Body of pancreas (tissue), 2 donors: Measurements from ENCODE around the gene RHBDD2.

GRCh38 chr7:74580065-74580942 lies 77.2 kb upstream of the GTF2I start:
- PRO-cap: bidirectional peak, plus-strand start at chr7:74580478, minus-strand start at chr7:74580417
- RAMPAGE, long total RNA, 2 experiments: no peak in any of the 2 experiments

- PRO-cap: no peak
- RAMPAGE, long total RNA, 2 experiments: no peak in any of the 2 experiments
Observed at GRCh38 chr7:74649816-74650436, 7.6 kb upstream of the GTF2I start.

GRCh38 chr7:74656287-74656834 lies 1.2 kb upstream of the GTF2I start:
- PRO-cap: no peak
- RAMPAGE, long total RNA, 2 experiments: no peak in any of the 2 experiments

DNA sequence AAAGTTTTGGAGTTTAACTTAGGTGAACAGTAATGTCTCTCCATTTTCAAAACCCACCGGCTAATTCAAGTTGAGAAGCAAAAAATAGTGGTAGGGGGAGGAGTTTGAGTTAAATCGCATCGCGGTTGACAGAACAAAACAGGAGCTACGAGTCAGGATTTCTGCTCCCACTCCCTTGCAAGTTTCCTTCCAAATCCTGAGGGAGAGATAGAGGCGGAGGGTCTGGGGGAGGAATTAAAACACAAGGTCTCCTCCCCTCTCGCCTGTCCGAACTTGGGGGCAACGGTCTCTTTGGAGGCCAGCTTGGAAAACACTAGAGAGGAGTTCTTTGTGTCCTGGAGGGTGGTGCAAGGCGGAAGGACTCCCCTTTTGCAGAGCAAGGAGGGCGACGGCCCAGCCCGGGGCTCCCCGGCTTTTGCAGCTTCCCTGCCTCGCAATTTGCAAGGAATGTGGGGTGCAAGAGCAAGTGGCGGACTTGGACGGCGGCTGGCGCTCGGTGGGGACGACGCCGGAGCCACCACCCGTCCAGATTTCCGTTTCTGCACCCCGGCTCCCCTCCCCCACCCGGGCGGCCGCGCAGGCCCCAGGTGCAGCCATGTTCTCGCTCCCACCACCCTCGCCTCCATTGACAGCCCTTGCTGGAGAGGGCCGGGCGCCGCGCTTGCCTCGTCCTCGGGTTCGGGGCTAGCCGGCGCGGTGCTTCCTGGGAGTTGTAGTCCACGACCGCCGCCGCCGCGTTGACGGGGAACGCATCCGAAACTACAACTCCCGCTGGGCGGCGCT lies 492 bp upstream of the GTF2I start:
- PRO-cap: bidirectional peak, plus-strand start outside the sequence, minus-strand start at position 627 of the sequence
- RAMPAGE, long total RNA, 2 experiments: no peak in any of the 2 experiments

DNA sequence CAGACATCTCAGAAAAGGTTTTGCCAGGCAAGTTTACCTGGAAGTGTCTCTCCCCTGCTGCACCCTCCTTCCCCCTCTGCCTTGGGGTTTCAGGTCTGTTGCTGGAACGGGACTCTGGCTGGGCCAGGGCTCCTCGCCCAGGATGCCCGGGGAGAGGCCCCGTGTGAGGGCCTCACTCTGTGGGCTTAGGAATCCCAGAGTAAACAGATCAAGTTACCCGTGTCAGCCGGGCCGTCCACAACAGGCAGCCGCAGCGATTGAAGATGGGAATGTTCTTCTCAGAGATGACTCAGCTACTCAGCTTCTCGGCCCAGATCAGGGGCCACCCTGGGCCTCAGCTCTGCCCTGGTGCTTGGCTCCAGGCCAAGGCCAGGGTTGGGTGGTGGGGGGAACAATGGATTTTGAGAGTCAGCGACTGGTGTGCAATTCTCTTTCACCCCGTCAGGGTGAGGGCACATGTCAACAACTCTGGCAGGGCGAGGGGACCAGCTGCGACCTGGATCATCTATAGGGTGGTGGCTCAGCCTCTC lies 29.4 kb downstream of the CASTOR2 start:
- PRO-cap: no peak
- RAMPAGE, long total RNA, 2 experiments: no peak in any of the 2 experiments

GRCh38 chr7:75025303-75025898 lies 48.2 kb downstream of the RCC1L start:
- PRO-cap: no peak
- RAMPAGE, long total RNA, 2 experiments: no peak in any of the 2 experiments

GRCh38 chr7:75028679-75029346 lies 44.8 kb downstream of the RCC1L start:
- PRO-cap: no peak
- RAMPAGE, long total RNA, 2 experiments: no peak in any of the 2 experiments

- PRO-cap: no peak
- RAMPAGE, long total RNA, 2 experiments: start-site peak on the plus strand in 1 of 2 experiments, at chr7:75359202-75359256 at its widest, 64 reads per replicate
Observed at GRCh38 chr7:75358772-75359691, 23.9 kb downstream of the SPDYE15 start.

- PRO-cap: no peak
- RAMPAGE, long total RNA, 2 experiments: no peak in any of the 2 experiments
Observed at GRCh38 chr7:75427468-75427936, 32.1 kb downstream of the TRIM73 start.

DNA sequence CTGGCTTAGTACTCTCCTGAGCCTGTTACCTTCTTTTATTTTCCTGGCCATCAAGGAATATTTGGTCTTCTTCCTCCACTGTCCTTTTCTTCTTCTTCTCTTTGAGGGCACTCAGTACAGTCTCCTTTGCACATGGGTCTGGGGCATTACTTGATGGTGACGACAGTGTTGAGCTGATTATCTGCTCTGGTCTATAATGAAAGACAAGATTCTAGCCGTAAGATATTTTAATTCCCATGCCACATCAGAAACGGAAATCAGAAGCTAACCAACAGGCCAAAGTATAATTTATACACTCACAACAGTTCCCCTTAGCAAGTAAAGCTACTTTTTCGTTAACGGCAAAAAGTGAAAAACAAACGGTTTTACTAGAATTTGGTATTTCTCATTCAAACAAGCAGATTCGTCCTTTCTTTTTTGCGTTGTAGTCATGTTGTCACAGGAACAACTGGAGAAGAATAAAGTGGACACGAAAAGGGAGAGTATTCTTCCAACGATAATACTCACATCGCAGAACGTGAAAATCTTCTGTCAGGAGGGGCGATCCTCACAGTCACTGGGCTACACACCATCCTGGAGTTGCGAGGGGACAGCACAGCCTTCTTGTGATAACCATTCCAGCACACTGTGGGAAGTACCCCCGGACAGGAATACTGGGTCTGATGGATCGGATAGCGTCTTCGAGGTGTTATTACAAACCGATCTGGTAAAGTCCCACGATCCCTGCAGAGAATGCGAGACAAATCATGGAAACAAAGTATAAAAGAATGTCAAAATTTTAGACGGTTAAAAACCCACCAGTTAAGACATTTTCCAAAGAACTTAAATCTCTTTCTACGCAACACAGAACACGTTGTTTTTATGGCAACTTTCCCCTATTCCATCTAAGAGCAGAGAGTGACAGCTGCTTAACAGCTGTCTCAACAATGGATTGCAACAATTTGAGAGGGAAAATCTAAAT lies 44.9 kb downstream of the POM121C start:
- PRO-cap: no peak
- RAMPAGE, long total RNA, 2 experiments: no peak in any of the 2 experiments

DNA sequence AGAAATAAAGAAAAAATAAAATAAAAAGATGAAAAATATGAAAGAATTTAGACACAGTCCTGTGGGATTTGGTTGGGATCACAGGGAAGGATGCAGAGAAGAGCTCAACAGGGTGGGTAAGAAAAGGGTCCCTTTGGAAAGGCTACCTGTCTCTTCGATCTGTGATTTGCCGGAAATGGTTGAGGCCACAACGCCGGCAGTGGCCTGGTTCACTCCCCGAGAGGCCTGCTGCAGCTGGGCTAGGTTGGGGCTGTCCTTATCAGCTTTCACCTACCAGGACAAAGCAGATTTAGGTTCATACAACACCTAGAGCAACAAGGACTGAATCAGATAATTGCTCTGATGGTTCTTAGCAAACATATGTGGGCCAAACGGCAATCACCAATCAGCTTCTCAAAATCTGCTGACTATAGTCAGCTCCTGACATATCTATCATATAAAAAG lies 50.6 kb downstream of the SPDYE5 start:
- PRO-cap: no peak
- RAMPAGE, long total RNA, 2 experiments: no peak in any of the 2 experiments

GRCh38 chr7:75712677-75713387 lies 25.9 kb downstream of the HIP1 start:
- PRO-cap: no peak
- RAMPAGE, long total RNA, 2 experiments: no peak in any of the 2 experiments

- PRO-cap: bidirectional peak, plus-strand start at chr7:75879046, minus-strand start at chr7:75878834
- RAMPAGE, long total RNA, 2 experiments: start-site peak on the plus strand in 1 of 2 experiments, at chr7:75879032-75879067 at its widest, 200 reads per replicate
Observed at GRCh38 chr7:75878379-75879161, at the start of gene RHBDD2. TSS of gene RHBDD2 (plus strand) at chr7:75879034.

- PRO-cap: unidirectional peak, minus-strand start at chr7:75906003
- RAMPAGE, long total RNA, 2 experiments: no peak in any of the 2 experiments
Observed at GRCh38 chr7:75905794-75906627, 8.9 kb upstream of the POR start.

DNA sequence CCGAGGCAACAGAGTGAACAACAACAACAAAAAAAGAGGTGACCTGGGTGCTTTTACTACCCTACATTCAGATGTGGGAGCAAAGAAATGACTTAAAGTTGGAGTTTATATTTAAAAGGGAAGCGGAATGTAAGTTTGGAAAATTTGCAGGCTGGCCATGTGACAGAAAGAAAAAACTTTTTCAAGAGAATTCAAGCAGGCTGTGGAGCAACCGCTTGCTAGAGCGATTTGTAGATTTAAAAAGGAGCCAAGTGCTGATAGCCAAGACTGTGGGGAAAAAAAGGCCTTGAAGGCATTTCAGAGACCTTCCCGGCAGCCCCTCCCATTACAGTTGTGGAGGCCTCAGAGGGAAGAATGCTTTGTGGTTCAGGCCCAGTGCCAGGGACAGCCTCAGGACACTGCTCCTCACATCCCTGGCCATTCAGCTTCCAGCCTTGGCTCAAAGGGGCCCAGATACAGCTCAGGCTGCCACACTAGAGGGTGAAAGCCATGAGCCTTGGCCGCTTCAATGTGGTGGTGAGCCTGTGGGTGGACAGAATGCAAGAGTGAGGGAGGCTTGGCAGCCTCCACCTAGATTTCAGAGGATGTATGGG lies 19.4 kb downstream of the POR start:
- PRO-cap: no peak
- RAMPAGE, long total RNA, 2 experiments: no peak in any of the 2 experiments

DNA sequence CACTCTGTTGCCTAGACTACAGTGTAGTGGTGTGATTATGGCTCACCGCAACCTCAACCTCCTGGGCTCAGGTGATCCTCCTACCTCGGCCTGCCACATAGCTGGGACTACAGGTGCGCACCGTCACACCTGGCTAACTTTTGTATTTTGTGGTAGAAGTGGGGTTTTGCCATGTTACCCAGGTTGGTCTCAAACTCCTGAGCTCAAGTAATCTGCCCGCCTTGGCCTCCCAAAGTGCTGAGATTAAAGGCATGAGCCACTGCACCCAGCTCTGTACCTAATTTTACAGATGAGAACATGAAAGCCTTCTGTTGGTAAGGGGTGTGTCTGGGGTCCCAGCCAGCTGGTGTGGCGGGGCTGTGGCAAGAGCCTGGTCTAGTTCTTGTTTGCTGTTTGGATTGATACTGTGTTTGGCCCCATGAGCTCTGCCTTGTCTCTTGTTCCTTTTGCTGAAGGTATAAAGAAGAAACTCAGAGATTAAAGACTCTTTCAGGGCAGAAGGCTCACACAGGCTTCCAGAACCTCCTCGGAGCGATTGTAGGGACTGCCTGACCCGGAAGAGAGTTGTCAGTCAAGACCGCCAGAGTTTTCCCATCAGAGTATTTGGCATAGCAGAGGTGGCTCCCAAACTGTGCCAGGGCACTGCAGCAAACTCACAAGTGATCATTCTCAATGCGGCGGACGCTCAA lies 31.5 kb downstream of the POR start:
- PRO-cap: no peak
- RAMPAGE, long total RNA, 2 experiments: no peak in any of the 2 experiments

GRCh38 chr7:75969072-75969445 lies 25.3 kb downstream of the TMEM120A start:
- PRO-cap: no peak
- RAMPAGE, long total RNA, 2 experiments: no peak in any of the 2 experiments

DNA sequence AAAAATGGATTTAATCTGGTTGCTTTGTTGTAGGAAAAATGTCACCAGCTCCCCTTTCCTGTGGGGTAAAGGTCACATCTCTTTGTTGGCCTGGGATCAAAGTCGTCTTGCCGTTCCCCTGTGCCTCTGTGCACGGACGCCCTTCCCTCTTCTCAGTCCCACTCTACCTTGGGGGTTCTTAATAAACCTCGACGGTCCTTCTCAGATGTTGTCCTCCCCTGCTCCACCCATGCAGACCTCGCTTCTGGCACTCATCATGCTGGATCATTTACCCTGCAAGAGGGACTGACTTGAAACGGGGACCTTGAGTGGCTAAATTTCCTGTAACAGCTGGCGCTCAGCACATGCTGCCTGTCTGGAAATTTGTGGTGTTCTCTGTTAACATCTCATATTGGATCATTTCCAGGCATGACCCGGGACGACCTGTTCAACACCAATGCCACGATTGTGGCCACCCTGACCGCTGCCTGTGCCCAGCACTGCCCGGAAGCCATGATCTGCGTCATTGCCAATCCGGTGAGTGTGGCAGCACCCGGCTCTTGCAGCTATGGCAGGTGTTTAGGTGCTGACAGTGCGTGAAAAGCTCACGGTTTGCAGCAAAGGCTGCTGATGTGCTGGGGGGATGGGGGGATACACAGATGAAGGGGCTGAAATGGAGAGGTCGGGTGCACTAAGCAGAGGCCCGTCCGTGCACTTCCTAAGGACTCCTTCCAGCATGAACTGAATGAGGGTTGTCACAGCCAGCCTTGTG lies 9.8 kb downstream of the MDH2 start:
- PRO-cap: no peak
- RAMPAGE, long total RNA, 2 experiments: no peak in any of the 2 experiments

DNA sequence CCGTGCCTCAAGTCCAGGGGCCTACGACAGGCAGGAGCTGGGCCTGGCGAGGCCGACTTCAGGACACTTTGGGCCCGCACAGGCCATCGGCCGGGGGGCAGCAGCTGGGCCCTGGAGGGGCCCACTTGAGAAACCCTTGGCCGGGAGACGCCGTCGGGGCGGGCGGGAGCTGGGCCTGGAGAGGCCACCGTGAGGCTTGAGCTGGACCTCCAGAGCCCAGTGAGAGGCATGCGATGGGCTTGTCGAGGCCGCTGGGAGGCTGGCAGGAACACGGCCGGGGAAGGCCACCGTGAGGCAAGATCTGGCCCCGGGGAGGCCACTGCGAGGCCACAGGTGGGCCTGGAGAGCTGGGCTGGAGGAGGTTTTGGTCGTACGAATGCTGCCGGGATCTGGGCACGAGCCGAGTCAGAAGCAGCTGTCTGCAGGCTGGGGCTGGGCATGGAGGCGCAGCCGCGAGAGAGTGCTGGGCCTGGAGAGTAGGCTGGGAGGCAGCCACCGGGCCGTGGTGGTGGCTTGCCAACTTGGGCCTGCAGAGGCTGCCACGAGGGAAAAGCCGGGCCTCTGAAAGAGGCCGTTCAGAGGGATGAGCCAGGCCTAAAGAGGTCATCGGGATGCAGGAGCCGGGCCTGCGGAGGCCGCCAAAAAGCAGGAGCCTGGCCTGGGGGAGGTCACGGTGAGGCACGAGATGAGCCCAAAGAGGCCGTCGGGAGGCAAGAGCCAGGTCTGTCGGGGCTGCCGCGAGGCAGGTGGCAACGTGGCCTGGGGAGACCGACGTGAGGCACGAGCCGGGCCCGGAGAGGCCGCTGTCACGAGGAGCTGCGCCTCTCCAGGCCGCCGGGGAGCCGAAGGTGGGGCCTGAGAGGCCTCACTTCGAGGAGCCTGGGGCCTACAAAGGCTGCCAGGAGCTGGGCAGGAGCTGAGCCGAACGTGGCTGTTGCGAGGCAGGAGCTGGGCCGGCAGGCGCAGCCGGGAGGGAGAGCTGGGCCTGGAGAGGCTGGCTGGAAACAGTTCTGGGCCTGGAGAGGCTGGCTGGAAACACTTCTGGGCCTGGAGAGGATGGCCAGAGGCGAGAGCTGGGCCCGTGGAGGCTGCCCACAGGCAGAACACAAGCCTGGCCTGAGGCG lies 24.3 kb downstream of the MDH2 start:
- PRO-cap: no peak
- RAMPAGE, long total RNA, 2 experiments: no peak in any of the 2 experiments

GRCh38 chr7:76135312-76135664 lies 66.4 kb upstream of the SRRM3 start:
- PRO-cap: no peak
- RAMPAGE, long total RNA, 2 experiments: no peak in any of the 2 experiments